Glomerular endothelial cell (primary cell): ENCODE measurements around the genes AGO1, CDCA8 and MANEAL.

- RAMPAGE, long total RNA: no peak
Measured at GRCh38 chr1:35524998-35525637, 32.1 kb downstream of the KIAA0319L start.

DNA sequence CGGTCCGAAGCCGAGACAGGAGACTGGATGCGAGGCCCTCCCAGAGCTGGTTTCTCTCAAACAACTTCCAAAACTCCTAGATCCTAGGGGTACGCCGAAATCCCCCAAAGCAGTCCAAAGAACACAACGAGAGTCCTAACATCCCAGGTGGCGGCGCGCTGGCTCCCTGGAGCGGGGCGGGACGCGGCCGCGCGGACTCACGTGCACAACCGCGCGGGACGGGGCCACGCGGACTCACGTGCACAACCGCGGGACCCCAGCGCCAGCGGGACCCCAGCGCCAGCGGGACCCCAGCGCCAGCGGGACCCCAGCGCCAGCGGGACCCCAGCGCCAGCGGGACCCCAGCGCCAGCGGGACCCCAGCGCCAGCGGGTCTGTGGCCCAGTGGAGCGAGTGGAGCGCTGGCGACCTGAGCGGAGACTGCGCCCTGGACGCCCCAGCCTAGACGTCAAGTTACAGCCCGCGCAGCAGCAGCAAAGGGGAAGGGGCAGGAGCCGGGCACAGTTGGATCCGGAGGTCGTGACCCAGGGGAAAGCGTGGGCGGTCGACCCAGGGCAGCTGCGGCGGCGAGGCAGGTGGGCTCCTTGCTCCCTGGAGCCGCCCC is 3.7 kb downstream of the TFAP2E start:
- RAMPAGE, long total RNA: no peak

- RAMPAGE, long total RNA: no peak
Measured at GRCh38 chr1:35595214-35595715, 22.2 kb downstream of the TFAP2E start.

DNA sequence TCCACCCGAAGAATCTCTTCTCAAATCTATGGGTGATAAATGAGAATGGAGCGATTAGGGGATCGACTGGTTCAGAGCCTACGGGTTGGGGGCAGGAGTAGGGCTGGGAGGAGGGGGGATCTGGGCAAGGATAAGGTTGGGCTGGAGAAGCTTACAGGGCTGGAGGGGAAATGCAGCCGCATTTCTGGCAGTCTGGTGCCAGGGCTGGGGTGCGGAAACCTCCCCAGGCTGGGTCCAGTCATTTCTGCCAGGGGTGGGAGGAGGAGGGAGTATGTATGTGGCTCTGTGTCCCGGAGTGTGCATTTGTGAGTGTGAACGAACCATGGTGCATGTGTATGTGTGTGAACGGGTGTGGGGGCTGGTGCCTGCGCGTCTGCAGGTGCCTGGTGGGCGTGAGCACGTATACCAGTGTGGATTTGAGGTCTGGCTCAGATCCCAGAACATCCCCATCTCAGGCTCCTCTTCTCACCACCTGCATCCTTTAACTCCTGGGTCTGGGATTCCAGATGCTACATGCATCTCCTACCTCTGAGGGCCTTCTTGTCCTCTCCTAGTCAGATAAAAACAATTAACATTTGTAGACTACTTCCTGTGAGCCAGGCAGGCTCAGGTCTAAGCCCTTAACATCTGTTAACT is 10.1 kb downstream of the C1orf216 start:
- RAMPAGE, long total RNA: no peak

DNA sequence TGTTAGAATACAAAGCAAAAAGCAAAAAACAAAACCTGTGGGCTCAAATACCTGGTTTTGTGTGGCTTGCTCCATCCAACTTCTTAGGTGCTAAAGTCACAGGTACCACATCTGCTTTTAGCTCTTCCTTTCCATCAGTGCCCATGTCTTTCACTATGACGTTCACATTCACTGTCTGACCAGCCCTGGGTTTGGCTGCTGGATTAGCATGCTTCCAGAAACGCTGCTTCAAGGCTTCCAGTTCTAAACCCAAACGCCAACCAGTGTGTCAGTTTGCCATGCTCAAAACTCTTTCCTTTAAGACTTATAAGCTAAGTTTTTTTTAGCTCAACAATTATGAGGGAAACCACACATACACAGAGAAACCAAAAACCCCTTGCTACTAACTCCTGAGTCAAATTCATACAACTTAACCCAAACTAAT is 16.1 kb downstream of the CLSPN start:
- RAMPAGE, long total RNA: no peak

- RAMPAGE, long total RNA: no peak
Measured at GRCh38 chr1:35882808-35883548, at the start of gene AGO1. TSS of gene AGO1 (plus strand) at chr1:35883209.

GRCh38 chr1:35894126-35894645 is 11.2 kb downstream of the AGO1 start:
- RAMPAGE, long total RNA: no peak

DNA sequence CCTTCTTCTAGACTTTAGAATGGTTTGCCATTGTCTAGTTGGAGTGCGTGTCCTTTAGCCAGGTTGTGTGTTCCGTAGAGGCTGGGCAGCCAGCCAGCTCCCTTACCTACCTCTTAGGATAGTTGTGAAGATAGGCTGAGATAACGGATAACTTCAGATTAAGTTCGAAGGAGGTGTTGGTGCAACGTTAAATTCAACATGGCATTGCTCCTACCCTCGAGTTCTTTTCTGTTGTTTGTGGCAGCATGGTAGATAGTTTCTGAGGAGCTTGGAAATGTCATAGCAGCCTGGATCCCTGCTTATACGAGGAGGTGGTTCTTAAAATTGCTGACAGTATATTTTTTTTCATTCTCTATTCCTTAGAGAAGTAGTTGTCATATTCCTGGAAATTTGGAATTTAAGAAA is 814 bp downstream of the AGO3 start:
- RAMPAGE, long total RNA: no peak

DNA sequence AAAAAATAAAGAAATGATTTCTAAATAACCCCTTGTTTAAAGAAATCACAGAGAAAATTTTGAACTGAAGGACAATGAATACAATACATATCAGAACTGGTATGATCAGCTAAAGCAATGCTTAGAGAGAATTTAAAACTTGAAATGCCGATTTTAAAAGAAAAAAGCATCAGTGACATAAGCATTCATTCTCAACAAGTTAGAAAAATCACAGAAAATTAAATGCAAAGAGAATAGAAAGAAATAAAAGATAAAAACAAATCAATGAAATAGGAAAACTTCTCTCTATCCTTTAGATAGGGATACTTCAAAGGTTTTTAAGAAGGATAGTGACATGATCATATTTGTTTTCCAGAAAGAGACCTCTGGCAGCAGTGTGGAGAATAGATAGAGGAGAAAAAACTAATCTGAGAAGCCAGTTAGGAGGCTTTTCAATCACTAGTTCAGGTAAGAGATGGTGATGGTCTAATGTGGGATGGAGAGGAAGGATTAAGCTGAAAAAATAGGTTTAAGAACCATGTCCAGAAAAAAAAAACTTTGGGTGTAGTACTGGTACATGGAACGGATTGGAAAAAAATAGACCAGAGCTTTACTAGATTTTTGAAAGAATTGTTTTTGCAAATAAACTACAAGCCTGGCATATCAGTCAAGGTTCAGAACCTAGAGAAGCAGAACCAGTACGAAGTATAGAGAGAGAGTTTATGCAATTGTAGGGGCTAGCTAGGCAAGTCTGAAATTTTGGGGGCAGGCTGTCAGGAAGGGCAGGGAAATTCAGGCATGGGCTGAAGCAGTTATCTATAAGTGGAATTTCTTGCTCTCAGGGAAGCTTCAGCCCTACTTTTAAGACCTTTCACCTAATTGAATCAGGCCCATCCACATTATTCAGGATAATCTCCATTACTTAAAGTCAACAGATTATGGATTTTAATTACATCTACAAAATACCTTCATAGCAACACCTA is 51.6 kb downstream of the AGO3 start:
- RAMPAGE, long total RNA: no peak

DNA sequence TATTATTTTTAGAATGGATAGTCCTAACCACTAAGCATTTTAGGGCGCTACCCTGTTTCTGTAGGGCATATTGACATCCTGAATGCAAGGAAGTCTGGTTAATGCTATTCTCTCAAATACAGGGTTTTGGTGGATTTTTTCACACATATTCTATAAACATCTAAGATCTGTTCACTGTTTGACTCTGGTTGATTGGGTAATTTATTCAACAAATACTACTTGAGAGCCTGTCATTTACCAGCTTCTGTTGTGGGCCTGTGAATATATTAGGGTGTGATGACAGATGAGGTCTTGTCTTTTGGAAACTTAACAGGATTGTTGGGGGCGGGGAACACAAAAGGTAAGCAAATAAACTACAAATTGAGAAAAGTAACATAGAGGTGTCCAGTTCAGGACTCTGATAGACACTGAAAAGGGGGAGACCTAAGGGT is 2.3 kb downstream of the THRAP3 start:
- RAMPAGE, long total RNA: no peak

DNA sequence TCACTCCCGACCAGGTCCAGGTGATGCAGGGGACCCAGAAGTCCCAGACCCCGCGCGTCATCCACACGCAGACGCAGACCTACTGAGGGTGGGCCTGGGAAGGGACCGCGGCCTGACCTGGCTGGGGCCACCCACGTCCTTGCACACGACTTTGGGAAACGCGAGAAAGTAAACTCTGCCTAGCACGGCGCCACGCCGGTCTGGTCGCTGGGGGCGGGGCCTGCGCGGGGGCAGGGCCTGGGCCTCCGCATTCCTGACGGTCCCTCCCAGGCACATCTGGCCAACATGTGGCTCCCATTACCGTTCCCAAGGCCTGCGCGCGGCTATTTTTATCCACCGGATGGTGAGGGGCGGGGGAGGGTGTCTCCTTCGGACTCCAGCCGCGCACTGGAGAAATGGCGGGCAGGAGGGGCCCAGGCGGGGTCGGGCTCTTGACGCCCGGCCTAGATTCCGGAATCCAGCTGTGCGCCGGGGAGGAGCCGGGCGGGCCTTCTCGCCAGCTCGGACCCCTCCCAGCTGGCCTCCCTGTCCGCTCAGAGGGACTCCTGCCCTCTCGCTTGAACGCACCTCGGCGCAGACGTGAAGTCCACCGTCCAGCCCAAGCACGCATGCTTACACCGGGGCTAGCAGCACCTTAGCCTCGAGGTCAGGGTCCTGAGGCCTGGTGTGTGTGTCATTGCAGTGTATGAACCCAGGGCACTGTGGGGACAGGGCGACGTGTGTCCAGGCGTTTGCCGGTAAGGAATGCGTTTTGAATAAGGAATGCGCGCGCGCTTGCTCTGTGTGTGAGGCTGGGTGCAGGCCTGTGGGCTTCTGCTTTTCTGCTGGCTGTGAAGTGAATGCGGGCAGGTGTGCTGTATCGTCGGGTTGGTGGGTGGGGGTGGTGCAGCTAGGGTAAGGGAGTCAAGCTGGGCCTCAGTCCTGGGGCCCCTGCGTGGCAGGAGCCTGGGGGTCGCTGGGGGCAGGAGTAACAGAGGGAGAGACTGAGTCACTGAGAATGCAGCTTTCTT is 2.1 kb downstream of the EVA1B start:
- RAMPAGE, long total RNA: no peak

GRCh38 chr1:36359685-36360315 is 25.9 kb downstream of the STK40 start:
- RAMPAGE, long total RNA: no peak

- RAMPAGE, long total RNA: no peak
Measured at GRCh38 chr1:37014226-37014721, 20.0 kb downstream of the GRIK3 start.

- RAMPAGE, long total RNA: no peak
Measured at GRCh38 chr1:37391350-37391580, 83.1 kb upstream of the ZC3H12A start.

GRCh38 chr1:37479558-37479912 is 5.2 kb downstream of the ZC3H12A start:
- RAMPAGE, long total RNA: no peak

- RAMPAGE, long total RNA: no peak
Measured at GRCh38 chr1:37540185-37541085, 13.7 kb downstream of the SNIP1 start.

DNA sequence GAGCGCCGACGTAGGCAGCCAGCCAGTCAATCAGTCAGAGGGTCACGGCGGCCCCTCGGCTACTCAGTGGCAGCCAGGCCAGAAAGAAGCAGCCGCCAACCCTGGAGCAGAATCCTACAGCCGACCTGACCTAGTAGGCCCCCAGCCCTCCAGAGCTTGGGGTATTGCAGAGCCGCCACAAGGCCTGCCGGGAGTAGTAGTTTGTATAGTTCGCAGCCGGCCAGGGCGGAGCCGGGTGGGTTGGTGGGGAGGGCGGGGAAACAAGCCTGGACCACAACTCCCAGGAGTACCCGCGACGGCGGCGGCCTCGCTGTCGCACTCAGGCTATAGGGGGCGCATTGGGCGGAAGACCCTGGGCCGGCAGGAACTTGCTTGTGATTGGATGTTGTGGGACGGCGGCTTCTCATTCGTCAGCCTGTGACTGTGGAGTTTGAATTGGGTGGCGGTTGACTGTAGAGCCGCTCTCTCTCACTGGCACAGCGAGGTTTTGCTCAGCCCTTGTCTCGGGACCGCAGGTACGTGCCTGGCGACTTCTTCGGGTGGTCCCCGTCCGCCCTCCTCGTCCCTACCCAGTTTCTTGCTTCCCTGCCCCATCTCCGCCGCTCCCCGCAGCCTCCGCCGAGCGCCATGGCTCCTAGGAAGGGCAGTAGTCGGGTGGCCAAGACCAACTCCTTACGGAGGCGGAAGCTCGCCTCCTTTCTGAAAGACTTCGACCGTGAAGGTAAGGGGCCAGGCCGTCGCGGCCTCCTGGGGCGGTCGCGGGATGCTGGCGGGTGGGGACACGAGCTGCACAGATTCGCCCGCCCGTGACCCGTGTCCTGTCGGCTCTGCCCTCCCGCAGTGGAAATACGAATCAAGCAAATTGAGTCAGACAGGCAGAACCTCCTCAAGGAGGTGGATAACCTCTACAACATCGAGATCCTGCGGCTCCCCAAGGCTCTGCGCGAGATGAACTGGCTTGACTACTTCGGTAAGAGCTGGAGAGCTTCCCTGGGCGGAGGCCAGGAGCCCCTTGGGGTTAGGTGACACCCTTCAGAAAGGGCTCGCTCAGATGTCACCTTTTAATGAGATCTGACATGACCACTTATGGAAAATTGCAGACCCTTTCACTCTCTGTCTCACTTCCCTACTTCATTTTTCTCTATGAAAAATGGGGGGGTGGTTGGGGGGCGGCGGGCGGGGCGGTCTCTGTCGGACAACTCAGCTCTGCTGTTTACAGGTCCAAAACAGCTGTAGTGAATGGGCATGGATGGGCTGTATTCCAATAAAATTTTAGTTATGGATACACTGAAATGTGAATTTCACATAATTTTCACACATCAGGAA is at the start of gene CDCA8:
CDCA8 (plus strand) TSS at position 453 of the 1,326 bp plus-strand sequence.
- RAMPAGE, long total RNA: start-site peak on the plus strand centred at position 475 of the sequence, 53 bp wide, 40 and 55 reads in 2 replicates

- RAMPAGE, long total RNA: no peak
Measured at GRCh38 chr1:37752160-37752428, 12.8 kb downstream of the EPHA10 start.

DNA sequence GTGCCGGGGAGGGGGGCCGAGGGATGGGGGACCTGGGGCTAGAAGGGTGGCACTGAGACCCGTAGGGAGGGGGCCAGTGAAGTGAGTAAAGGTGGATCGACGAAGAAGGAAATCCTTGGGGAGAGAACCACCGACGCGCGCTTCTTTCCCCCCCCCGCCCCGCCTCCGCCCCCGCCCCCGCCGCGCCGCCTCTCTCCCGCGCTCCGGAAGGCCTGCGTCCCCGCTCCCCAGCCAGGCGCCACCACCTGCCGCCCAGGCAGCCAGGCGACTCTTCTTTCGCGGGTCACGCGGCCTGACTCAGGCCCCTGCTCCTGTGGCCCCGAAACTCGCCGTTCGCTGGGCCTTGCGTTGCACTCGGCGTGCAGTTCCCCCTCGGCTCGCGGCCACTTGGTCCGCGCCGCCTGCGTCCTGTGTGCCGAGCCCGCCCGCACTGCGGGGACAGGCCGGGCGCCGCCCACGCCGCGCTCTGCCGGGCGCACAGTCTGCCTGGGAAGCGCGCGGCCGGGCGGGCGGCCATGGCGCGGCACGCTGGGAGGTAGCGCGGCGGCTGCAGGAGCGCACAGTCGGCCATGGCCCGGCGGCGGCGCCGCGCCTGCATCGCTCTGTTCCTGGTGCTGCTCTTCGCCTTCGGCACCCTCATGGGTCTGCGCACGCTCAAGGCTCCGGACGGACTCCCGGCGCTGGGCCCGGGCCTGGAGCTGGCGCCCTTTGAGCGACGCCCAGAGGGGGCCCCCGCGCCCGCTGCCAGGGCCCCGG is at the start of gene MANEAL:
MANEAL (plus strand) TSS at position 234 of the 756 bp plus-strand sequence.
- RAMPAGE, long total RNA: no peak

DNA sequence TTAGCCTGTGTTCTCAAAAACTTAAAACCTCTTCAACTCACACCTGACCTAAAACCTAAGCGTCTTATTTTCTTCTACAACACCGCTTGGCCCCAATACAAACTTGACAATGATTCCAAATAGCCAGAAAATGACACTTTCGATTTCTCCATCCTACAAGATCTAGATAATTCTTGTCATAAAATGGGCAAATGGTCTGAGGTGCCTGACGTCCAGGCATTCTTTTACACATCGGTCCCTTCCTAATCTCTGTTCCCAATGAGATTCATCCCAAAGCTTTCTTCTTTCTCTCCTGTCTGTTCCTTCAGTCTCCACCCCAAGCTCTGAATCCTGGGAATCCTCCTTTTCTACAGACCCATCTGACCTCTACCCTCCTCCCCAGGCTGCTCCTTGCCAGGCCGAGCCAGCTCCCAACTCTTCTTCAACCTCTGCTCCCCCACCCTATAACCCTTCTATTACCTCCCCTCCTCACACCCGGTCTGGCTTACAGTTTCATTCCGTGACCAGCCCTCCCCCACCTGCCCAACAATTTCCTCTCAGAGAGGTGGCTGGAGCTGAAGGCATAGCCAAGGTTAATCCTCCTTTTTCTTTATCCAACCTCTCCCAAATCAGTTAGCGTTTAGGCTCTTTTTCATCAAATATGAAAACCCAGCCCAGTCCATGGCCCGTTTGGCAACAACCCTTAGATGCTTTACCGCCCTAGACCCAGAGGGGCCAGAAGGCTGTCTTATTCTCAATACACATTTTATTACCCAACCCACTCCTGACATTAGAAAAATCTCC is 37.7 kb downstream of the INPP5B start:
- RAMPAGE, long total RNA: no peak